ENCODE results near the genes FOXJ2 and RIMKLB.

DNA sequence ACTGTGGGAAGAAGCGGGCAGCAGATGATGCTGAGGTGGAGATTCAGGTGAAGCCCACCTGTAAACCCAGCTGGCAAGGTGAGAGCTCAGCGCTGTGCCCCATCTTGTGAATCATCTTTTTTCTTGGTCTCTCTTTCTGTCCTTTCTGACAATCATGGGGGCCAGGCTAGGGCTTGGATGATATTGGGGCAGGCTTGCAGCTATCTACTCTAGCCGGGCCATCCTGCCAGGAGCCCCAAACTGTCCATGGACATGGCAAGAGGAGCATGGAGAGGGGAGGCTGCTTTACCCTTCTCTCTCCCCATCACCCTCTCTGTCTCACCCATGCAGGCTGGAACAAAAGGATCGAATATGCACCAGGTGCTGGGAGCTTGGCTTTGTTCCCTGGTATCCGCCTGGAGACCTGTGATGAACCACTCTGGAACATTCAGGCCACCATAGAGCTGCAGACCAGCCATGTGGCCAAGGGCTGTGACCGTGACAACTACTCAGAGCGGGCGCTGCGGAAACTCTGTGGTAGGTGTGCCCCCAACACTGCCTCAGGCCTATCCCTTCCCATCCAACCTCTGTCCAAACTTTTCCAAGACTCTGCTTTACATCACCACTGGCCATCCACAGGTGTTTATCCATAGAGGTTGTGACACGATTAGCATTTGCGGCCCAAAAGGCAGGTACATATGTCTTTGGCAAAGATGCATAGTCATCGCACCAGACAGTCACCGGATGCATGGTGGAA is 5.9 kb downstream of the CLSTN3 start:
- PRO-cap = no peak

- PRO-cap = no peak
Observed at GRCh38 chr12:7369184-7369752, 65.4 kb downstream of the ACSM4 start.

GRCh38 chr12:7555537-7556259 is 52.1 kb upstream of the CD163 start:
- PRO-cap = bidirectional peak, plus-strand start at chr12:7556058, minus-strand start at chr12:7555922

DNA sequence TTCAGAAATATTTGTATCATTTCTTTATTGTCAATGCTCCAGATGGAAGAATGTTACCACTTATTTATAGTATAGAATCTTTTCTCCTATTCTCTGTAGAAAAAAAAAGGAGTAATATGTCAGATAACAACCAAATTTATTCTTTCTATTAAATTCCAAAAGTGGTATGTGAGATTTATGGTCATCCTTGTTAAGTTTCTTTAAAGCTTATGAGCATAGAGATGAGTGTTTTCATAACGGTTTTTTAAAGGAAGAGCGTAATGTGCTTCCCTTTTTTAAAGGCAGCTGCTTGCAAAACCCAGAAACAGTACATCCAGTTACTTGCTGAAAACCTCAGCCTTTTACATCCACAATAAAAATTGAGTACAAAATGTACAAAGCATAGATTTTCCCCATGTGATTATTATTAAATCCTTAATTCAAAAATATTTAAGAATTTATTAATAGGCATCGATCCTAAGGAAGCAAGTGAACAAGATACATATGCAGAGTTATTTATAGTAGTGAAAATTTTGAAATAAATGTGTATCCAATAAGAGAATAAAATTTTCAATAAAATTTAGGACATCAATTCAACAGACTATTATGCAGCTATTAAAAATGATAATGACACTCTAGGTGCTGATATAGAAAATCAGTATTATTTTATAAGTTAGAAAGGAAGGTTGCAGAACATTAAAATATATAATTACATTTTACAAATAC is 53.7 kb upstream of the CD163 start:
- PRO-cap = no peak

GRCh38 chr12:7906119-7906738 is 29.8 kb downstream of the SLC2A3 start:
- PRO-cap = no peak

- PRO-cap = no peak
Observed at GRCh38 chr12:7925595-7926360, 10.2 kb downstream of the SLC2A3 start.

DNA sequence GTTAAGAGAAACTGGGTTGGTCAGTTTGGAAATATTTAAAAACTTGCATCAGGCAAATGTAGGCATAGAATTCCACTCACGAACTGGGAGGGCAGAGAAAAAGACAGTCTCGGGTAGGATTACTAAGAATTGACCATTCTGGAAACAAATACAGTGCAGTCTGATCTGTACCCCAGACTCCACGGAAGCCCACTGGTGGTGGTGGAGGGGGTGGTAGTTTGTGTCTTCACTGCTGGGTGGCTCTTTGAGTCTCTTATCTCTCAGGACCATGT is 1.9 kb downstream of the SLC2A3 start:
- PRO-cap = unidirectional peak, plus-strand start at position 75 of the sequence

GRCh38 chr12:7934755-7935373 is 1.1 kb downstream of the SLC2A3 start:
- PRO-cap = bidirectional peak, plus-strand start at chr12:7934823, minus-strand start at chr12:7934822

- PRO-cap = no peak
Observed at GRCh38 chr12:7968942-7969245, 32.9 kb upstream of the SLC2A3 start.

GRCh38 chr12:7994422-7995272 is 37.9 kb upstream of the FOXJ2 start:
- PRO-cap = no peak

- PRO-cap = bidirectional peak, plus-strand start at chr12:8032759, minus-strand start at chr12:8032615
Observed at GRCh38 chr12:8032260-8033136, at the start of gene FOXJ2. TSS of gene FOXJ2 (plus strand) at chr12:8032716.

- PRO-cap = no peak
Observed at GRCh38 chr12:8038644-8039158, 6.2 kb downstream of the FOXJ2 start.

DNA sequence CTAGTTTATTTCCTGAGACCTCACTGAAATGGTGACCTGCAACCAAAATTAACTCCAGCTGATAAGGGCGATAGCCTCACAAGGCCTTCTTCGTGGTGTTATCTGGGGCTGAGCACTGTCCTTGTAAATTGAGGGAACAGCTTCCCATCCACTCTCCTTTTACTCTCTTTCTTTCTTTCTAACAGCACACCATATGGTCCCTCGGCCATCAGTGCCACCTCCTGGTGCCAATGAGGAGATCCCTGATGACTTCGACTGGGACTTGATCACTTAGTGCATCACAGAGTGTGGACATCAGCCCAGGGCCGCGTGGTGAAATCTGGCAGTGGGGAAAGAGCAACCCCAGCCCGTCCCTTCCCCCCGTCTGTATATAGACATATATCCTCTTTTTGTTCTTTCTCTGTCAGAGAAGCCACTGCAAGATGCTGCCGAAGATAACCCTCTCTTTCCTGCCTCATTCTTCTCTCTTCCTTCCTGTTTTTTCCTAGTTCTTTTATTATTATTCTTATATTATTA is 13.5 kb downstream of the C3AR1 start:
- PRO-cap = no peak

DNA sequence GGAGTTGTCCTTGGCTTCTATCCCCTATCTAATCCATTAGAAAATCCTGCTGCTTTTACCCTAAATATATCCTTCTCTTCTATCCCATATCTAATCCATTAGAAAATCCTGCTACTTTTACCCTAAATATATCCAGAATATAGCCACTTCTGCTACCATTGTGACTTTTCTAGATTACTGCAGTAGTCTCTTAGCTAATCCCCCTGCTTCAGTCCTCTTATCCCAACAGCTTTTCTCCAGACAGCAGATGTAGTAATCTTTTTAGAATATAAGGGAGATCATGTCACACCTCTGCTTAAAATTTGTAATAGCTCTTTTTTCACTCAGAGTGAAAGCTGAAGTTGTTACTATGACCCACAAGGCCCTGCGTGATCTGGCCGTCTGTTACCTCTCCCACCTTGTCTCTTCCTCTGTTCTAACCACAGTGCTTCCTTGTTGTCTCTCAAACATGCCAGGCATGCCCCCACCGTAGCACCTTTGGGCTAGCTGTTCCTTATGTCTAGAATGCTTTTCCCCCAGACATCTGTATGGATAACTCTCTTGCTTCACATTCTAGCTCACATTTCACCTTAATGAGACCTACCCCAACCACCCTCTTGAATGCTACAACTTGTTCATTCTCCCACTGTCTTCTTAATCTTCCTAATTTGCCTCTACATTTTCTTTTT is 6.4 kb downstream of the NECAP1 start:
- PRO-cap = no peak

DNA sequence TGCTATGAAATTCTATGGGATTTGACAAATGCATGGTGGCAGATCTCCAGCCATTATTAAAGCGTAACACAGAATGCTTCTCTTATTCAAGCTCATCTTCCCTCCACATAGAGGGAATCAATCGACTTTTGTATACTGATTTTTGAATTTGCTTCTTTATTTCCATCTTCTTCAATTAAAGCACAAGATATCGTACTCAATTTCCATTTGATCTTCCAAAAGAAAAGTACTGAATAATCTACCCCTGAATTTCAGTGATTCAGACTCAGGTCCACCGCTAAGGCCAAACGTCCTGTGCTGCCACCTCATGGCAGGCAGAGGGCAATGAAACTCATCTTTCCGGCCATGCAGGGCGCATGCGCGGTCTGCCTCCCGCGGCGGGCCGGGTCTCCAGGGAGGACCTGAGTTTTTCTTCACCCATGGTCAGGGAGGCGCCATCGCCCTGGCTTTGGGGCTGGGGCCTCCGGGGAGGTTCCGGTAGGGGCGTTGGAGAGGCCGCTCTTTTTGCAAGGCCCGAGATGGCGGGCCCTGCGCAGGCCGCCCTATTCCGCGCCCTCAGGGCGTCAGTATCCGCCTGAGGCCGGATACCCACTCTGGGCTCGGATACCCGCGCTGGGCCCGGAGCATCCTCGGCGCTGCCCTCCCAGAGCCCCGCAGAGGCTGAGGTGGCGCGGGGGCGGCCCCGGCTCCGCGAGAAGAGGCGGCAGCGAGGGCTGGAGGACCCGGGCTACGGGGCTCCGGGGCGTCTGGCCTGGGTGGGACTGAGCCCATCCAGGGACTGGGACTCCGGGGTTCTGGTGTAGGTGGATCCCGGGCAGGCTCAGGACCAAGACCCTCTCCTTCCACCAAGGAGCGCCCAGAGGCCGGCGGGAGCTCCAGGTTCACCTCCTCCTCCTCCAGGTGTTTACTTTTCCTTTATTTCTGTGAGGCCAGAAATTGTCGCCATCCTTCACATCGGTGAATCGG is 23.3 kb downstream of the ZNF705A start:
- PRO-cap = unidirectional peak, plus-strand start at position 404 of the sequence; unidirectional peak, plus-strand start at position 509 of the sequence

DNA sequence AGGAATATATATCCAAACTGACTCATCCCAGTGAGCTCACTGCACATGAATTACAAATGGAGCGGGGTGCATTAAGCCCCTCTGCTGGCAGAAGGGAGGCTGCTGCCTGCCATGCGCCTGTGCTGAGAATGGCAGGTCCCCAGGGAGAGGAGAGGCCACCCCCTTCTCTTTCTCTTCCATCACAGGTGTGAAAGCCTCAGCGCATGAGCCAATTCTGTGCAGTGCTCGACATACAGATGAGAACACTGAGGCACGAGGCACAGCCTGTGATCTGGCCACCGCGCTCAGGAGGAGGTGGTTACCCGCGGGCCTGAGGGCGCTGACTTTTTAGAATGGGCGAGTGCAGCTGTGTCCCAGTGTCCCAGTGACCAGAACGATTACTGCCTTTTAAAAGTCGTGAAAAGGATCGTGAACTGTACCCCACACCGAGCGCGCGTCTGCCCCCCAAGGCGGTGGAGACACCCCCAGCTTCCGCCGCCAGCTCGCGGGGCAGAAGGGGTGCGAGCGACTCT is 14.8 kb upstream of the FAM90A1 start:
- PRO-cap = no peak

DNA sequence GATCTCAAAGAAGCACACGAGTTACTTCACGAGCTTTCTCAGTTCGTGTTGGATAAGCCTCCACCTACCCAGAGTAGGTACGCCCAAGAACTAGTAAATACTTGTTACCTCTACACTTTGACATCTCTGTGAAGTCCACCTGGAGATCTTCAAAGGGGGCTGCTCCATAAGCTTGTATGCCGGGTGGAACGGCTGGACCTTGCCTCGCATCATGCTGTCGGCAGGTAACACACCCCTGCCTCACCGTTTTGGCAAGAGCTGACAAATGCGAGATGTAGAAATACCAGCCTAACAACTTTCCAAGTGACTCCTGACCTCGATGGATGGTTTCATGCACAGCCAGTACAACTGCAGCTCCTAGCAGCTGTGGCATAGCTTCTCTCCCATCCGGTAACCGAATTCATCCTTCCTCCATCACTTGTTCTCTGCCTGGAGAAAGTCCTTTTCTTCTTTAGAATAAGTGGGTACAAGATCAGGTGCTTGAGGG is 58.2 kb upstream of the FAM90A1 start:
- PRO-cap = unidirectional peak, plus-strand start at position 374 of the sequence

GRCh38 chr12:8697675-8698446 is at the start of gene RIMKLB:
TSS of gene RIMKLB (plus strand) at chr12:8697991.
- PRO-cap = bidirectional peak, plus-strand start at chr12:8697996, minus-strand start at chr12:8697744

DNA sequence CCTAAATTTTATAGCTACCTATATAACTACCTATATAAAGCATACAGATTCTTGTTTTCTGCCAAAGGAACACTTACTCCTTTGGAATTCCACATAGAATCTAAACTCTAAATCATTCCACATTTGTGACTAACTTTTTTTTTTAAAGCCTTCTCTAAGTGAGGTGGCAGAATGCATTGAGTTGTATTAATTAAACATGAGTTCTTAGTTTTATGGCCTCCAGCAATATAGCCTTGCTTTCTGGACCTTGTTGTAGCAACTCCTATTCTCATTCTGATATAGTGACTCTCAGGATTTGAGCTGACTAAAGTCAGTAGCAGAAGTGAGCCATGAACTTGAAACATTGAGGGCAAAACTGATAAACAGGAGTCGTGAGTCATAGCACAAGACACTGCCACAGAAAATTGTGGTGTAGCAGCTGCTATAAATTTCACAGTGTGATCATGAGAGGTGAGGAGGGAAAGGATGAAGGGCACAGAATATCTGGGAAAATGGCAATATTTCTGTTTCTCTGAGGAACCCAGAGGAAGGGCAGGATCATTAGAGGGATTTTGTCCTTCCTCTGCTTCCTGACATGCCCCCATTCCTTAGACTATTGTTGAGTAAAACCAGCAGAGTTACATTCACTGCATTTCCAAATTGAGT is 7.3 kb downstream of the KLRG1 start:
- PRO-cap = no peak

DNA sequence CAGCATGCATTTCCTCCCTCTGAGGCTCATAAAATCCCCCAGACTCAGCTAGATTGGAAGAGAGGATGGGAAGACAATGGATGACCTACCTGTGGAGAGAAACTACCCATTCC is 50.1 kb downstream of the A2M start:
- PRO-cap = no peak

All from gallbladder (tissue), 1 donor.